B cell (primary cell): ENCODE results near the gene ALLC.

DNA sequence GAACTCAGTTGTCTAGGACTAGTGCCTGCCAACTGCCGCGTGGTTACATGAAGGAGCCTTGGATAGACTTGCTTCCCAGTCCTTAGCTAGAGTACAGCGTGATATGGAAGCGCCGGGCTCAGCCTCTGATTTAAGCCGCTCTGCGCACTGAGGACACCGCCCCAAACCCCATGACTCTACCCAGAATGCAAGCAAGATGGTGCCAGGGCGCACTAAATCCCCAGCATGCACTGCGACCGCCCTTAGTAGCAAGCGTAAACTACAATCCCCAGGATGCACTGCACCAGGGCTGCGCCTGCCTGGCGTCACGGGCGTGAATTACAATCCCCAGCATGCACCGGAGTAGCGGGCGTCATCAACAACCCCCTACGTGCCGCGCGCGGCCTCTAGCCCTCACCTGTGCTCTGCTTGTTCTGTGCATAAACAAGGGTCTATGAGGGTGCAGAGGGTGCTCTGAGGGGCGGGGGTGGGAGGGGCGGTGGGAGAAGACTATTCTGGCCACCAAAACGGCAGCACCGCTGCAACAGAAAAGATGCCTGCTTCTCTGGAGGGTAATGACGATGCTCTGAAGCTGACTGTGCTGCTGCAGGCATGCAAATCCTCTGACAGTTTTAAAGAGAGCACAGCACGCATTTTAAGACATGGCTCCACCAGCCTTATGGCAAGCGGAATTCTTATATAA is 282.4 kb upstream of the MYT1L start:
- PRO-cap, result bidirectional peak, plus-strand start at position 358 of the sequence, minus-strand start at position 105 of the sequence
- CAGE, long polyA plus RNA, result no peak

DNA sequence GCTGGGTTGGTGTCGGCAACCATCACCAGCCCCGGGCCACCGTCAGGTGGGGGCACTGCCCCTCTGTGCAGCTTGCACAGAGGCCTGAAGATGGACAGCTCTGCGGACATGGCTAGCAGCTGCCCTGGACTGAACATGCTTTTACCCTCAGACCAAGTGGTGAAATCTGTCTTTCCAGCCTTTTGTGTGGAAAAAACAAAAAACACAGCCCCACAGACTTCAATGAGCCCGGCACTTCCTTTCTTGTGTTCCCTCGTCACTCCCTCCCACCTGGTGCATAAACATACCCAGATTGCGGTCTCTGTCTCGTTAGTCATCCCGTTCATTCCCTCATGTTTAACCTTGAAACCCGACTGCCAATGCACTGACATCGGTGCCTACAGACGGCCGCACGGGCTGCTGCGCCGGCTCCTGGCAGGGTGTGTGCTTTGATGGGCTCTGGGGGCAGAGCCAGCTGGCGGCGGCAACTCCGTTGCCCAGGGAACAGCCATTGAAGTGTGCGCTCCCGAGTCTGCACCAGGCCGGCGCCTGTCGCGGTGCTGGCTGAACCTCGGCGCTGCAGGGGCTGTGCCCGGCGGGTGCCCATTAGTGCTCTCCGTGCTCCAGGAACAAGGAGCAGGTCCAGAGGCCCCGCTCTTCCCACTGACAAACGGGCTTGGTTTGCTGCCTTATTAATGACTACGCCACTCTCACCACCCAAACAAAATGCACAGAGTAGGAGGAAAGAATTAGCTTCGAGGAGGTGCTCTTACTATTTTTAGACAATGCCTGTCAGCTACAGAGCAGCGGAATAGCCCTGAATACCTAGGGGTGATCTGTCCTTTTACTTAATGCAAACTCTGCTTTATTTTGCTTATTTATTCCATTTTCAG is 95.2 kb downstream of the EIPR1 start:
- PRO-cap, result no peak
- CAGE, long polyA plus RNA, result no peak

DNA sequence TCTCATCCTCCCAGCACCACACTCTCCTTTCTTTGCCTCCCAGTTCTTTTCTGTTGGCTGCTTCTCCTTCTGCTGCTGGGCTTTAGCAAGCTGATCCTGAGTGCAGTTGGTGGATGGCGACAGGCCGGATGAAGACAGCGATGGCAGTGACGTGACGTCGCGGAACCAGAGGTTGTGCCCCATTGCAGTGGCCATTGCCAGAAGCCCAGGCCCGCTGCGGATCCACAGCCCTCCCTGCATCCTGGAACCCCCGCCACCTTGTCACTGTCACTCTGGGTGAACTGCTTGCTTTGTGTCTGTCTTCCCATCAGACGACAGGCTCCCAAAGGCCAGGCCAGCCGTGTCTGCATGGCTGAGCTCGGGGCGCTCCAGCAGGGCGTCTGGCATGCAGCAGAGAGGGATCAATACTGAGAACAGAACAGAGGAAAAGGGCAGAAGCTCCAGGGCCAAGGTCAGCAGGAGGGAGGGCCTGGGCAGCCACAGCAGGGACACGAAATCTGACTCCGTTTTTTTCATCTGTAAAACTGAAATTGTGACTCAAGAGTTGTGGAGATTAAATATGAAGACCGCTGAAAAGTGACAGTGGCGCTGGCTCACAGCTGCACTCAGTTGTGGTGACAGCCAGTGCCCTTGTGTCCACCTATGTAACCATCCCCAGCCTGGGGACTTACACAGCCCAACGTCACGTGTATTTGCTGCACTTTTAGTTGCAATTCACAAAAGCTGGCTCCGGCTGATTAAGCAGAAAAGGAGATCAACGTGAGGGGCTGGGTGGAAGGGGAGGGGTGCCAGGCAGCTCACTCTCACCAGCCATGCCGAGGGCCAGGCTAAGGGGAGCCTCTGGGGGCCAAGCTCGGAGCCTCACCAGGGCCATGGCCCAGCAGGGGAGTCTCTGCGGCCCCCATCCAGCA is 74.9 kb downstream of the EIPR1 start:
- PRO-cap, result no peak
- CAGE, long polyA plus RNA, result no peak

DNA sequence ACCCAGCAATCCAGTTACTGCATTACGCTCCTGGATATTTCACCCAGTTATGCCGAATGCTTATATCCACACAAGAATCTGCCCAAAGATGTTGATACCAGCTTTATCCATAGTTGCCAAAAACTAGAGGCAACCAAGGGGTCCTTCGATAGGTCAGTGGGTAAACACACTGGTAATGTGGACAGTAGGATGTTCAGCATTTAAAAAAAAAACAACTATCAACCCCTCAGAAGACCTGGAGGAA is 40.4 kb downstream of the TRAPPC12 start:
- PRO-cap, result no peak
- CAGE, long polyA plus RNA, result no peak

- PRO-cap, result no peak
- CAGE, long polyA plus RNA, result no peak
Observed at GRCh38 chr2:3492682-3493545, 26.4 kb downstream of the ADI1 start.

- PRO-cap, result no peak
- CAGE, long polyA plus RNA, result no peak
Observed at GRCh38 chr2:3557564-3558186, 458 bp downstream of the RNASEH1 start.

DNA sequence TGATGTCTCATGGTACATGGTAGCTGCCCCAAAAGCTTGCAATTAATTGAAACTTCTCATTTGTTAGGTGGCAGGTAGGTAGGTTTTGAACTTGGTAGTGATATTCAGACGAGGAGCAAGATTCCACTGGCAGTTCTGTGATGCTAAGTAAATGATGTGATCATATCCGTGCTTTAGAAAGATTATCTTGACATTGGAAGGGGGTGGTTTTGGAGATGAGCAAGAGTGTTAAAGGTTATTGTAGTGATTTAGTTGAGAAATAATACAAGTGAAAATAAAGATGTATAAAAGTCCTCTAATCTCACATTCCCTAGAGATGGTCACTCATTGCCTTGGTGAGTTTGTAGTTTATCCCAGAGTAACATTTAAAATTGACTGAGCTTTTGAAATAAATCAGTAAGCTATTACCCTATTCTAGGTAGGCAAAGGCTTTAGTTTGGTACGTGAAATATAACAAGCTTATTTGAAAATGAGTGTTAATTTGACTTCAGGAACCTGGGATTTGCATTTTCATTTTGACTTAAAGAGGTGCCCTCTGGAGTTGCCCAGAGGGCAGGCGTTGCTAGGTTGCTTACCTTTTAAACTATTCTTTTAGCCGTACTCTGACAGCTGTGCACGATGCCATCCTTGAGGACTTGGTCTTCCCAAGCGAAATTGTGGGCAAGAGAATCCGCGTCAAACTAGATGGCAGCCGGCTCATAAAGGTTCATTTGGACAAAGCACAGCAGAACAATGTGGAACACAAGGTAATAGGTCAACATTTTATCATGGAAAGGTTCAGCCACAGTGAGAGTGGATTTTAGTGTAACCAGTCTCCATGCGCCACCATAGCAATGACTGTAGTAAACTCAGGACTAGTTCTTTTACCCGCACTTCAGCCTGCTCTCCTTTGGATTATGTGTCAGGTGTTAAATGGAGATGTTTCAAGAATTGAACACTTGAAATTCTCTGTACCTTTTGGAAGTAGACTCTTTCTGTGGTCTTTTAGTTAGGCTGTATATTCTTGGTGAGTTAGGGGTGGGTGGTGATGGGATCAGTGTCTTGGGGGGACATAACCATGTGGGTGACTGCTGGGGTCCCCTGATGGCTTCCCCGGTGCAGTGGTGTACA is 4.8 kb downstream of the RPS7 start:
- PRO-cap, result no peak
- CAGE, long polyA plus RNA, result start-site peak on the plus strand centred at position 630 of the sequence, 73 bp wide, 342 and 382 reads in 2 replicates

- PRO-cap, result no peak
- CAGE, long polyA plus RNA, result no peak
Observed at GRCh38 chr2:3657962-3658328, at the start of gene ALLC. TSS of gene ALLC (plus strand) at chr2:3658200.

DNA sequence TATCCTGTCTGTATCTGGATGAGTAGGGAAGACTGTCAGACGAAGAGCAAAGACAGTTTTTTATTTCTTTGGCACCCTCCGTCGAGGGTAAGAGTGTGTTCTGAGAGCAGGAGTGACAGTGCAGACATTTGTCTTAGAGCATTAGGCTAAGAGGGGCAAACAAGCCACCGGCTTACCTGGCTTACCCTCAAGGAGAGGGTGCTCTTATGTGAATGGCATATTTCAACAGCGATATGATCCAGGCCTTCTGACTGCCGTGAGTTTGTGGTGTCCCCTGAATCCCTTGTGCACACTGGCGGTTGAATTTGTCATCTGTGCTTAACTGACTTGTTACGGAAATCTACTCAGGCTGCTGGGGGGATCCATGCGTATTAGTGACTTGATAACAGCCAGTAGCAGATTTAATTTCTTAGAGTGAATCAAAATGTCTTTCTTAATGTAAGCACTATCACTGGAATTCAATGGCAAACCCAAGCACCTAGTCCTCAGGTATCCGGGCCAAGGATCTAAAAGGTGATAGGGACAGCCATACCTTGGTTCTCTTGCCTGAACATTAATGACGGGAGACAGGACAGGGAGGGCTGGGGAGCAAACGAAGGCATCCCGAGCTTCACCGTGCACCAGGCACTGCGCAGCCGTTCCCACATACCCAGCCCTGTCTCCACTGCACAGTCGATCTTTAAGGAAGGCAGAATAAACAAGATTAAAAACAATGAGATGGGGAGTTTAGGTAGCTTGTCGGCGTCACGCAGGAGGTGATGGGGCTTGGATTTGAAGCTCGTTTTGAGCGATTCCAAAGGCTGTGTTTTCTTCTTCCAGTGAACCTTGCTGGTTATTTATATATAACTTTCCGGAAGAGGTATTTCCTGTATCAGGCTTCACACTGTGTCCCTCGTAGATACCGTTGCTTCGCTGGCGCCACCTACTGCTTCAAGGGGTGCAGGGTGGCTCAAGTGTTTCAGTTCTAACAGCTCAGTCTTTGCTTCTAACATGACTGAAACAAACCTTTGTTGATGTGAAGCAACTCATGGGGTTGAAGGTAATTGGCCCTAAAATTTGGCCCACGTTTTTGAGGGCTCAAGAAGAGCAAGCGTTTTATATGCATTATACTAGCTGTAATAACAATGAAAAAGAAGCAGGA is 77.1 kb downstream of the DCDC2C start:
- PRO-cap, result no peak
- CAGE, long polyA plus RNA, result no peak

GRCh38 chr2:5059058-5059334 is 633.2 kb upstream of the SOX11 start:
- PRO-cap, result no peak
- CAGE, long polyA plus RNA, result no peak

DNA sequence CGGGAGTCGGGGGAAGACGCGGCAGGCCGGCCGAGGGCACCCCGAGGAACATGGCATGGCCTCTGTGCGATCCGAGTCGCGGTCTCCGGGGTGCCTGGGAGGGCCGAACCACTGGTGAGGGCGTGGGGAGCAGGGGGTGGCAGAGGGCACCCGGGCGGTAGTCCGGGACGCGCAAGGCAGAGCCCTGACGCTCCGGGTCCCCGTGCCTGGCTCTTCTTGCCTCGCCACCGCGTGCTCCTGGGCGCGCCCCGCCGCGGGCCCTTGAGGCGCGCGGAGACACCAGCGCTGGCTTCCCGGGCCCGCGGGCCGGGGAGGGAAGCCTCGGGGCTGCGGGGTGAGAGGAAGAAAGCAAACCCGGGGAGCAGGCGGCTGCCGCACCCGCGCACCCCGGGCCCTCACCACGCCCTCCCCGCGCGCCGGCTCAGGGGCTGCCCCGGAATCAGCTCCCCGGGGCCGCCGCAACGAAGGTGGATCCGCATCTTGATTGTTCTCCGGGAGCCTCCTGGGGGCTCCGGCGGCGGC is 4.3 kb downstream of the SOX11 start:
- PRO-cap, result no peak
- CAGE, long polyA plus RNA, result no peak

- PRO-cap, result no peak
- CAGE, long polyA plus RNA, result no peak
Observed at GRCh38 chr2:5786856-5787307, 94.7 kb downstream of the SOX11 start.

DNA sequence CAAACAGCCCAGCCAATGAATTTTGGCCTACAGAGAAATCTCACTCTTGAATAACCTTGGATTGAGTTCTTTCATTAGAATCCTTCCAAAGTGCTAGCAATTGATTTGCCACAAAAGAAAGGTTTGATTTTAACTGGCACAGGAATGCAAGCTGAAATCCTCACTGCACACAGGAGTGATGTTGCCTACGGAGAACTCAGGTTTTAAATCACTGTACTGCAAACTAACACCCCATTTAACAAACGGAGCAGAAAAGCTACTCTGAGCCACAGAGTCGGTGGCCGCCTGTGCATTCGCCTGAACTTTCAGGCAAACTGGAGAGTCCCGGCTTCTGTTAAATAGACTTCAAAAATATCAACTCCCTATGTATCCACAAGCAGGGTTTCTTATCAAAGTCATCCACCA is 510.1 kb downstream of the SOX11 start:
- PRO-cap, result no peak
- CAGE, long polyA plus RNA, result no peak

DNA sequence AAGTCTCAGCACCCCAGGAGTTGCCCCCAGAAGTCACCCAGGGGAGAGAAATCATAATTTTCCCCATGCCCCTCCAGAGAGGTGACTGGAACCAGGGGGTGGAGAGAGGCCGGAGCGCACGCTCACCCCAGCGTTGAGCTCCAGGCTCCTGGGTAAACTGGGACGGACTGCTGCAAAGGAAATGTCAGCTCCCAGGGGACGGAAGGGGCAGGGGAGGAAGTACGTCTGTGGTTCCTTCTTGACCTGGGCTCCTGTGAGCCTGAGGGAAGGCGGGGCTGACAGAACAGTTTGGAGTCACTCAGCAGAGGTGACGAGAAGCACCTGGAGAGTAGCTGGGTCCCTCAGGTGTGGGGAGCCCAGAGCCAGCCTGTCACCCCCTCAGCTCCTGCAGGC is 44.5 kb downstream of the CMPK2 start:
- PRO-cap, result no peak
- CAGE, long polyA plus RNA, result no peak

GRCh38 chr2:6866165-6866408 is 380 bp upstream of the CMPK2 start:
- PRO-cap, result no peak
- CAGE, long polyA plus RNA, result no peak

- PRO-cap, result no peak
- CAGE, long polyA plus RNA, result no peak
Observed at GRCh38 chr2:6866409-6866881, 738 bp upstream of the CMPK2 start.

GRCh38 chr2:6883444-6883844 is 5.9 kb downstream of the RSAD2 start:
- PRO-cap, result no peak
- CAGE, long polyA plus RNA, result no peak

DNA sequence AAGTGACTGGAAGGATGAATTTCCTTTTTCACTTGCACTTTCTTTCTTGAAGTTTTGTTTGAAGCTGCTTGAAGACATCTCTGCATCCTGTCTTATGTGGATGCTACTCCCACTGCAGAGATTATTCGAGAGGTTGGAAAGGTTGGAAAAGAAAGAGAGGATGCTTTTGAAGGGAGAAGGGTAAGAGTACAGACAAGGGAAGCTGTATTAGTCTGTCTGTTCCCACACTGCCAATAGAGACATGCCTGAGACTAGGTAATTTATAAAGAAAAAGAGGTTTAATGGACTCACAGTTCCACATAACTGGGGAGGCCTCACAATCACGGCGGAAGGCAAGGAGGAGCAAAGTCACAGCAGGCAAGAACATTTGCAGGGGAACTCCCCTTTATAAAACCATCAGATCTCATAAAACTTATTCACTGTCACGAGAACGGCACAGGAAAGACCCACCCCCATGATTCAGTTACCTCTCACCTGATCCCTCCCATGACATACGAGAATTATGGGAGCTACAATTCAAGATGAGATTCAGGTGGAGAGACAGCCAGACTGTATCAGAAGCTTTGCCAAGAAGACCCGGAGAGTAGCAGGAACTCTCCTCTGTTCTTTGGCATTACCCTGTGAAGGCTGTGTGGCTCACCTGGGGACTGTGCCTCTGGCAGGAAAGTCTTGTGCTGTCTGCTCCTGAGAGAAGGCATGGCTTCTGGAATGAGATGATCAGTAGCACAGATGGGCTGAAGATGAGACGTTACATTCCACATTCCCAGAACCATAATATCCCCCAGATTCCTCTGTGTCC is 3.5 kb upstream of the RNF144A start:
- PRO-cap, result no peak
- CAGE, long polyA plus RNA, result no peak

DNA sequence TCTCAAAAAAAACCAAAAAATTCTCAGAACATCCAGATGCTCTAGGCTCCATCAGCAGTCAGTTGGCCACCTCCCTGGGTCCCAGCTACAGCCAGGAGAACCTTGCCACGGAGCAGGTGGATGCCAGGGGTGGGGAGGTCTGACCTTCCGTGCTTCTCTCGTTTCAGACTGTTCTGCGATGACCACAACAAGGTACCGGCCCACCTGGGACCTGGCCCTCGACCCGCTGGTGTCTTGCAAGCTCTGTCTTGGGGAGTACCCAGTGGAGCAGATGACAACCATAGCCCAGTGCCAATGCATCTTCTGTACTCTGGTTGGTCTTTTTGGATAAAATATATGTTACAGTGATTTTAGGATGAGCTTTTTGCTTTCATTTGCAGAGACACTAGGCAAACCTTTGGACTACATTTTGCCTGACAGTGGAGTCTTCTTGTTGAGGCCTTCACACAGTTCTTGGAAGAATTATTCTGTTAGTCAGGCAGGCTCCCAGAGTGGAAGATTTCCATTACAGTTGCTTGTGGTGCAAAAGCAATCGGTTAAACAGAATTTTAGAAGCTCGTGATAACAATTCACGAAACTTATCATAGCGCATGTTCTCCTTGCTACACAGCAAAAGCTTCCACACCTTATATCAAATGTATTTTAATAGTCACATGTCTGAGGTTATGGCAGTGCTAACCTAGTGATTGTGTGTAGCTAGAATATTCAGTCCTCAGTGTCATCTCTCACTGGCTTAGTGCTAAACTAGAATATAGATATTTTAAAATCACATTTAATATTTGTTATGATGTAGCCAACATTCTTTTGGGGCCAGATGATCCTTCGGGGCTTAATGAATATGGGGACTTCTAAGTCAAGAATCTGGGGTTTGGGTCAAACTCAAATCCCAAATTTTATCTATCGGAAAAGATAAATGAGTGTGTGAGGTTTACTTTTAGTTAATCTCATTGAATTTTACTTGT is 79.8 kb downstream of the RNF144A start:
- PRO-cap, result no peak
- CAGE, long polyA plus RNA, result no peak

- PRO-cap, result no peak
- CAGE, long polyA plus RNA, result no peak
Observed at GRCh38 chr2:7725174-7725970, 808.2 kb downstream of the RNF144A start.